Mesangial cell (primary cell): Measurements from ENCODE around the gene DKK2.

DNA sequence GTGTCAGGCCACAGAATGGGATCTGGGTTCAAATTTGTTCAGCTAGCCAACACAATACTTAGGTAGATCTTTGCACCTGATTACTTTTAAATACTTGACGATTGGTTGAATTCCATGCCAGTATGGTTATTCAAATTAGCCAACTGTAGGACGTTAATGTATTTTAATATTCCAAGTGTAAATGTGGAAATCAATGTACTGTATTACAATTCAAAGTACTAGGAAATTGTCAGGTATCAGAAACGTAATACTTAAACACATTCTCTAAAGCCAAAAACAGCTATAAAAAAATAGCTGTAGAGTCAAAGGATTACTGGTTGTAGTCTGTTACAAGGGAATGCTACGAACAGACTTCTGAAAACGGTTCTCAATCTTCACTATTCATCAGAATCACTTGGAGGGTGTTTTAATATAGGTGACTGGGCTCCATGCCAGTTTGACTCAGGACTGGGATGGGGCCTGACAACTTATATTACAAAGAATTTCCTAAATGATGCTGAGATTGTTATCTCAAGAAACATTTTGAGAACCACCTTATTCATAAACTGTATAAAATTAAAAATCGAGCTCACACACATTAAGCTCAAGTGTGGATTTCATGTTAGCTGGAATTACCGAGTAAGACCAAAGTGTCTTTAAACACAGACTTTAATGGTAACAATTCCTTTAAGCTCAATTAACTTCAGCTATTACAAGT is 33.1 kb upstream of the MANBA start:
- RAMPAGE, long total RNA = no peak

- RAMPAGE, long total RNA = no peak
These were observed 2.4 kb downstream of the UBE2D3 start for GRCh38 chr4:102824781-102825463.

DNA sequence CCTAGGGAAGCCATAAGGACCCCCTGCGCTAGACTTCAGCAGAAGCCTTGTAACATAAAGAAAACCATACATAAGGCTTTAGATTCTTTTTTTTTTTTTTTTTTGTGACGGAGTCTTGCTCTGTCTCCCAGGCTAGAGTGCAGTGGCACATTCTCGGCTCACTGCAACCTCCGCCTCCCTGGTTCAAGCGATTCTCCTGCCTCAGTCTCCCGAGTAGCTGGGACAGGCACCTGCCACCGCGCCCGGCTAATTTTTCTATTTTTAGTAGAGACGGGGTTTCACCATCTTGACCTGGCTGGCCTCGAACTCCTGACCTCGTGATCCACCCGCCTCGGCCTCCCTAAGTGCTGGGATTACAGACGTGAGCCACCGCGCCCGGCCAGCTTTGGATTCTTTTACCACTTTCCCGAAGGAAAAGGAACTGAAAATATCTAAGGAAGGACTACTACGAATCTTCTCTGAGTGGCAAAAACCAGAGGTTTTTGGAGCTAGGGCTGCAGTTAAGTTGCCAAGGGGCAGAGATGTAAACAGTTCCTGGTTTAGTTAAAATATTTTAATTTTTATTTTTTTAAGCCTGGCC is 715 bp upstream of the CISD2 start:
- RAMPAGE, long total RNA = no peak

DNA sequence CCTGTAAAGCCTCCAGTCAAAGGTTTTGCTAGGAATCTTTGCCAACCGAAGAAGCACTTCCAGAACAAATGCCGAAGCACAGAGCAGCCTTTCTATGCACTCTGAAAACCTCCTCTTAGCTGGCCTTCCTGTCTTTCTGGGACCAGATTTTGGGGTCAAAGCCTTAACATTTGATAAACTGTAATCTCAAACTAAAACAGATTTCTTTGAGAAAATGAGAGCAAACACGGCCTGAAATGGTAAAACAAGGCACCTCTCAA is 534 bp downstream of the BDH2 start:
- RAMPAGE, long total RNA = no peak

- RAMPAGE, long total RNA = no peak
These were observed 365.9 kb downstream of the CXXC4 start for GRCh38 chr4:104128774-104129250.

DNA sequence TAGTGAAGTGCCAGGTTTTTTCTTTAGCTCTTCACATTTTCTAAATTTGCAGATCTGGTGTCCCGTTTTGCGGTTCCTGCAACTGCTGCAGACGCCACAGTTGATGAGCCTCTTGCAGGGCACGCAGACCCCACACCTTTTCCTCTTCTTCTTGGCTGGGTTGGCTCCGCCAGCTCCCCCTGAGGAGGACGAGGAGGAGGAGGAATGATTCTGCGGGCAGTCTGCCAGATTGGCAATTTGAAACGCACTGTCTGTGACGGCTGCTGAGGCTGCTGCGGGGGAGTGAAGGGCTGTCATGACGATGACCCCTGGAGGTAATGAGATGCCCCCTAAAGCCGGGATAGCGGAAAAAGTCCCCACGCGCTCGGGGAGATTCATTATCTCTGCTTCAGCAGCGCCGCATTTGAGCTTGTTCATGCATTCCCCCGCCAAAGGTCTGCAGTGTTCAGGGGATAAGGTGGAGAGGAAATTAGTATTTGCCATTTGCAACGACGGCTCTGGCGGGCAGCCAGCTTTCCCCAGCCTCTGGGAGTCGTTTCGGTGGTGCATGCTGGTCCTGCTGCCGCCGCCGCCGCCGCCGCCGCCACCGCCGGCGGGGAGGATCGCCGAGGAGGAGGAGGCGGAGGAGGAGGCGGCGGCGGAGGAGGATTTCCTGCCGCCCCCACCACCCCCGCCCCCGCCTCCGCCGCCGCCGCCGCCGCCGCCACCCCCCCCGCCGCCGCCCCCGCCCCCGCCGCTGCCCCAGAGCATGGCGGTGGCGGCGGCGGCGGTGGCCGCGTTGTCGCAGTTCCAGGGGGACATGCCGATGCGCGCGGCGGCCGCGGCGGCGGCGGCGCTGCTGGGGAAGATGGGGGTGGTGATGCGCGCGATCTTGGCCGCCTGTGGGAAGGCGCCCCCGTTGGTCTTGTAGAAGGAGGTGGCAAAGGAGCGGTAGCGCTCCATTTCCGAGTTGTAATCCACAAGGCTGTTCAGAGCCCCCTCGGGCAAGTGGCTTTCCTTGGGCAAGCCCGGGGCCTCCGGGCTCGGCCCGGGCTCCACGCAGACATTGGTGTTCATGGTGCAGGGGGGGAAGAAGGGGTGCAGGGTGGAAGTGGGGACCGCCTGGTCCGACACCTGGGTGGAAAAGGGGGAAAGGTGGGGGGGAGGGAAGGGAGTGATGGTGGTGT is 3.6 kb downstream of the CXXC4 start:
- RAMPAGE, long total RNA = no peak

GRCh38 chr4:104491913-104492902 is 2.5 kb downstream of the CXXC4 start:
- RAMPAGE, long total RNA = no peak

DNA sequence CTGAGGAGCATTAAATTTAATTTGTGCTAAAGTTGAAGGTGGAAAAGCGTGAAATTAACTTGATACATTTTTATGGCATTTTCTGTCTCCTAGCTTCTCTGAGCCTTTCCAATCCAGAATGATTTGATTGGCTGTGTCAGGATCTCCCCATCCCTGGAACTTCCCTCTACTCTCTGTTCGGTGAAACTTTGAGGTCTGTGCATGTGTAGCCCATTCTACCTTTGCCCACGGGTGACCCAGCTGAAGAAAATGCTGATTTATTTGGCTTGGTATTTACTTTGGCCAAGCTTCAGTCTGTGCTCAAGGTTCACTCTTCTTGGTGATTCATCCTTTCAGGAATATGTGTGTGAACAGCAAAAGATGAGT is 233.6 kb upstream of the CXXC4 start:
- RAMPAGE, long total RNA = no peak

- RAMPAGE, long total RNA = no peak
These were observed 3.8 kb downstream of the ARHGEF38 start for GRCh38 chr4:105556215-105556718.

DNA sequence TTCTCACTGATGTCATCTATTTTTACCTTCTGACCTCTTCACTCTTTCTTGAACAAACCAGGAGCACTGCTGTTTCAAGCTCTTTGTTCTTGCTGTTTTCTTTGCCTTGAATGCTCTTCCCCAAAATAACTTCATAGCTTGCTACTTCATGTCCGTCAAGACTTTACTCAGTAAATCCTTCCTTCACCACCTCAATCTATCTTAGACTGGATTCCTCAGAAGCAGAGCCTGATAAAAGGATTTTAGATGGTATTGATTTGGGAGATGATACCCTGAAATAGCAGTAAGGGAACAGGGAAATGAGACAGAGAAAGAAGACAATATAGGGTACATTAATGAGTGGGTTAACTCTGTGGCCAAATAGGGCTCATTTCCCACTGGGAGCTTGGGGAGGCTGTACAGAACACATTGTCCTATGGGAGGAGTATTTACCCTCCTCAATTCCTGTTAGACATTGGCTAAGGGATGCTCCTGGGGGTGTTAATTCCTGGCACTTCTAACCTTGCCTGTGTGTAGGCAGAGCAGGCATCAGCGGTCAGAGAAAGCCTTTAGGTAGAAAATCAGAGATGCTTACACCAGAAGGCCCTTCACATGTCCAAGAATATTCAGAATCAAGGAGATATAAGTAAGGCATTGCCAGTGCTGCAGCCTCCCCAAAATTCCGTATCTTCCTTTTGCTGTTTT is 48.9 kb downstream of the ARHGEF38 start:
- RAMPAGE, long total RNA = no peak

- RAMPAGE, long total RNA = no peak
These were observed 57.6 kb downstream of the DKK2 start for GRCh38 chr4:106978436-106978992.

GRCh38 chr4:107036098-107036874 is at the start of gene DKK2:
Gene DKK2 (minus strand): TSS chr4:107036313.
- RAMPAGE, long total RNA = no peak

DNA sequence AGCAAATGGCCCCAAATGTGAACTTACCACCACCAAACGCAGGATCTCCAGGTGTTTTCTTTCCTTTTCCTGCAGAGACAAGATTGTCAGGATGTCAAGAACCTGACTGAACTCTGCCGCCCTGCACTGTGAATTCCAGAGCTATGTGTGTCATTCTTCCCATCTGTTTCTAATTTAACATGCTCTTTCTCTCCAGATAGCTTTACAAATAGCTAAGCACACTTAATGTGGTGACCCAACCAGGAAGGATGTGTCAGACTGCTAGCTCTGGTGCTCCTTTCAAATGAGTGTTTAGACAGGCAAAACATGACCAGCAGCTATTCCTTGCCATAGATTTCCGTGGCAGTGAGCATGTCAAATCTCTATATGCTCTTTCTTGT is 247.5 kb upstream of the DKK2 start:
- RAMPAGE, long total RNA = start-site peak on the minus strand centred at position 120 of the sequence, 22 bp wide, 17 reads

GRCh38 chr4:107824188-107824377 is 649 bp upstream of the SGMS2 start:
- RAMPAGE, long total RNA = no peak

DNA sequence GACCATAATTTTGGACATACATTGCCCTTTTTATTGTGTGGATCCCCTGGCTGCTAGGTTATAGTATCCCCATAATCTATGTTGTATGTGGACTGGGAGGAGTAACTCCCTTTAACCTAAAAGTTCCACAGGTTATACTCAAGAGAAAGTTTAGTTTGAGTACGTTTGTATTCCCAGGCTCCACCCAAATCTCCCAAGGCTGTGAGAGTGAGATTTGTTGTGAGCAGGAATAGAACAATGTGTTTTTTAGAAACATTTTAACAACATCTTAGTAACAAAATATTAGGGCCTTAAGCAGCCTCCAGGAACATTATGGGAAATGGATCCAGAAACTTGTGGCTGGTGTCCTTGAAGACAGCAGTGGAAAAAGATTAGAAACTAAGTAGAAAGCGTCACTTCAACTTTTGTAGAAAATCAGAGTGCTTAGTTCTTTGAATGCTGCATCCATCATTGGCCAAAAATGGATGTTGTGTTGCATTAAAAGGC is 1.9 kb downstream of the HADH start:
- RAMPAGE, long total RNA = no peak

DNA sequence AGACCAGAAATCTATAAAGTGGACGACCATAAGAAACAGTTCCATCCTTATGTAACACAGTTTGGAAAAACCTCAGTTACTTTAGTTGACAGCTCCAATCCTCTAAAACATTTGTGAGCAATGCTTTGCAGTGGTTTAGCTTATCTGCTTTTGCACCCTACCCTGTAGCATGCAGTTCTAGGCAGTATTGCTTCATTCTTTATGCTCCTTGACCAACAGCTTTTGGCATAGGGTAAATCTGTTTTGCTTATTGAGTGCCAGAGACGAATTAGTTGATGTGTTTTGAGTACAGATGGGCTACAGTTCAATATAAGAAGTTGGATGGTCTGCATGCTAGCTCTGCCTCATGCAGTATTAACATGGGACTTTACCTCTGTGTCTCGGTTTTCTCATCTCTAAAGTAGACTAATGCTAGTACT is 2.6 kb downstream of the HADH start:
- RAMPAGE, long total RNA = no peak

GRCh38 chr4:108029988-108030209 is 40.2 kb downstream of the HADH start:
- RAMPAGE, long total RNA = no peak

- RAMPAGE, long total RNA = no peak
These were observed 20.4 kb downstream of the LEF1 start for GRCh38 chr4:108148289-108148724.

GRCh38 chr4:108369888-108370295 is 201.2 kb upstream of the LEF1 start:
- RAMPAGE, long total RNA = no peak

DNA sequence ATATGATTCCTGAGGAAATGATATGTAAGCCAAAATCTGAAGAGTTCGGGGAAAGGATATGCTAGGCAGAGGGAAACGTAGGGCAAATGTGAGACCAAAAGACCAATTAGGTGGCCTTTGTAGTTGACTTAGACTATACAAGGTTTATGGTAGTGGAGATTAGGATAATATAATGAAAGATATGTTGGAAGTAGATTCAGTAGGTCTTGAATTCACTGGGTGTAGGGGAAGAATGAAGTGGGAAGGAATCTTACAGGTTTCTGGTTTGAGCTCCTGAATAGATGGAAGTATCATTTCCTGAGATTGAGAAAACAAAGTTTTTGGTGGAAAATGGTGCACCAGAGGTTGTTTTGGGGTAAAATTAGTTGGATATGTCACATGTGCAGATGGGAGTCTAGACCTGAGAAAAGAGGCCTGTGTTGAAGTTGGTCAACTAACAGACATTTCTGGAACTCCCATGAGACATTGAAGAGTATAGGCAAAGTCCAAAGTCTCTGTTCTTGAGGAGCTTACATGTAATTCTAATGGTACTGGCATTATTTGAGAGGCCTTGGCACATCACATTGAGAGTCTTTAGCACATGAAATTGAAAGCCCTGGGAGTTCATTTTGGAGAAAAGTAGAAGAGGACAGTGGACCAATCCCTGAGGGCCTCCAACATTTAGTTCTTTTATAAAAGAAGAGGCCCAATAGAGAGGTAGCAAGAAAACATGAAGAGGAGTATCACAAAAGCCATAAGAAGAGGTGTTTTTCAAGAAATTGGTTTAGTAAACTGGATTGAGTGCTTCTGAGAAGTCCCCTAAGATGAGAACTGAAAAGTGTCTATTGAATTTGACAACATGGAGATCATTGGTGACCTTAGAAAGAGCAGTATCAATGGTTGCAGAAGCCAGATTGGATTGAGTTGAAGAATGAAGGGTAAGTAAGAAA is 3.2 kb downstream of the OSTC start:
- RAMPAGE, long total RNA = no peak